RPMI7951 (cell line): ENCODE data around the gene IFT52.

- RAMPAGE, long total RNA: no peak
Observed at GRCh38 chr20:41158339-41158961, 21.1 kb downstream of the PLCG1 start.

- RAMPAGE, long total RNA: no peak
Observed at GRCh38 chr20:41166257-41166955, 29.1 kb downstream of the PLCG1 start.

GRCh38 chr20:41173607-41174344 lies 36.4 kb downstream of the PLCG1 start:
- RAMPAGE, long total RNA: no peak

DNA sequence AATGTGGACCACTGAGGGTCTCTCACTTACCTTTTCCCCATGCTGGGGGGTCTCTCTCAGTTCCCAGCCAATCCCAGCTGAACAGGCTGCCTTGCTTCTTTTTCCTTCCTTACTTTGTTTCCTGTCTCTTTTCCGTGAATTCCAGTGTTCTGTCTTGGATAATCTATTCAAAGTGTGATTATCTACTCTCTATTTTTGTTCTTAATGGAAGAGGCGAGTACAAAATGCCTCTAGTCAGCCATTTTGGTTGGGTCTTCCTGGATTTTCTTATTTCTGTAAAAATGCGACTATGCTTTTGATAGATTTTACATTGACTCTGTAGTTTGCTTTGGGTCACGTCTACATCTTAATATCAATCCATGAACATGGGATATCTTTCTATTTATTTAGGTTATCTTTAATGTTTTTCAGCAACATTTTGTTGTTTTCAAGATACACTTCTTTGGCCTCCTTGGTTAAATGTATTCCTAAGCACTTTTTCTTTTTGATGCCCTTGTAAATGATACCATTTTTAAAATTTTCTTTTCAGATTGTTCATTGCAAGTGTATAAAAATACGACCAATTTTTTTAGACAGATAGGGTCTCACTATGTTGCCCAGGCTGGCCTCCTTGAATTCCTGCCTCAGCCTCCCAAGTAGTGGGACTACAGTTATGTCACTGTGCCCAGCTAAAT lies 55.7 kb downstream of the PLCG1 start:
- RAMPAGE, long total RNA: no peak

GRCh38 chr20:41247926-41248641 lies 69.4 kb downstream of the ZHX3 start:
- RAMPAGE, long total RNA: no peak

- RAMPAGE, long total RNA: no peak
Observed at GRCh38 chr20:41303512-41304757, 13.6 kb downstream of the ZHX3 start.

- RAMPAGE, long total RNA: no peak
Observed at GRCh38 chr20:41315976-41316429, 1.5 kb downstream of the ZHX3 start.

- RAMPAGE, long total RNA: no peak
Observed at GRCh38 chr20:41621180-41621445, 2.9 kb upstream of the CHD6 start.

- RAMPAGE, long total RNA: no peak
Observed at GRCh38 chr20:42719606-42719945, 470.1 kb downstream of the PTPRT start.

DNA sequence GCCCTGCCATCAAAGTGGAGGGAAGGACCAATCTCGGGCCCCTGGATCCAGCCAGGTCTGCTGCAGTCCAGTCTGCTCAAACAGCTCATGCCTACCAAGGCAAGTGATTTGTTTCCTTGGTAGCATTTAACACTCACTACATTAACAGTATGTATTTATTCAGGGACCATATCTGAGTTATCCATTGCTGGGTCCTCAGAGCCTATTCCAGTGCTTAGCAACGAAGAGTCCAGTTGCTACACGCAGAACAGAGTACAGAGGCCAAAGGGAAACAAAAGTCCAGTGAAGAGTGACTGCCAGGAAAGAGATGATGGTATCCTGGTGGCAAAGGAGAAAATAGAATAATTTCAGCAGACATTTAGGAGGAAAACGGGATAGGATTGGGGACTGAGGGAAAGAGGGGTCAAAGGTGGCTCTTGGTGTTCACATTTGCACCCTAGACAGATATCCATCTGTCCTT lies 352.2 kb downstream of the PTPRT start:
- RAMPAGE, long total RNA: no peak

DNA sequence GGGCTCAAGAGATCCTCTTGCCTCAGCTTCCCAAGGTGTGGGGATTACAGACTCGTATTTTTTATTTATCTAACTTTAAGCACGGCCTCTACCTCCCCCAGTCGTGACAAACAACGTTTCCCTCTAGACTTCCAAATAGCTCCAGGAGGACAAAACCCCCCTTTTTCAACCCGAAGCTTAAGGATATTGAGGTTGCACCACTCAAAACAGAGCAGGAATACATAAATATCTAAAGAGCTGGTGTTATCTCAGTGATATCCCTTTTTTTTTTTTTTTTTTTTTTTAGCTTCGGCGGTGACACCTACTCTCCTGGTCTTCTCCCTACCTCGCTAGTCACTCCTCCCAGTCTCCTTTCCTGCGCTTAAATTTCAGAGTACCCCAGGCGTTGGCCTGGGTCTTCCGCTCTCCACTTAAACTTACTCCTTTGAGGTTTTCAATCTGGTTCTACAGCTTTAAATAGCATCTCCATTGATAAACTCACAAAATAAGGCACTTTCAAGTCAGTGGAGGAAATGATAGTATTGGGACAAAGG lies 1.0 kb upstream of the SRSF6 start:
- RAMPAGE, long total RNA: no peak

DNA sequence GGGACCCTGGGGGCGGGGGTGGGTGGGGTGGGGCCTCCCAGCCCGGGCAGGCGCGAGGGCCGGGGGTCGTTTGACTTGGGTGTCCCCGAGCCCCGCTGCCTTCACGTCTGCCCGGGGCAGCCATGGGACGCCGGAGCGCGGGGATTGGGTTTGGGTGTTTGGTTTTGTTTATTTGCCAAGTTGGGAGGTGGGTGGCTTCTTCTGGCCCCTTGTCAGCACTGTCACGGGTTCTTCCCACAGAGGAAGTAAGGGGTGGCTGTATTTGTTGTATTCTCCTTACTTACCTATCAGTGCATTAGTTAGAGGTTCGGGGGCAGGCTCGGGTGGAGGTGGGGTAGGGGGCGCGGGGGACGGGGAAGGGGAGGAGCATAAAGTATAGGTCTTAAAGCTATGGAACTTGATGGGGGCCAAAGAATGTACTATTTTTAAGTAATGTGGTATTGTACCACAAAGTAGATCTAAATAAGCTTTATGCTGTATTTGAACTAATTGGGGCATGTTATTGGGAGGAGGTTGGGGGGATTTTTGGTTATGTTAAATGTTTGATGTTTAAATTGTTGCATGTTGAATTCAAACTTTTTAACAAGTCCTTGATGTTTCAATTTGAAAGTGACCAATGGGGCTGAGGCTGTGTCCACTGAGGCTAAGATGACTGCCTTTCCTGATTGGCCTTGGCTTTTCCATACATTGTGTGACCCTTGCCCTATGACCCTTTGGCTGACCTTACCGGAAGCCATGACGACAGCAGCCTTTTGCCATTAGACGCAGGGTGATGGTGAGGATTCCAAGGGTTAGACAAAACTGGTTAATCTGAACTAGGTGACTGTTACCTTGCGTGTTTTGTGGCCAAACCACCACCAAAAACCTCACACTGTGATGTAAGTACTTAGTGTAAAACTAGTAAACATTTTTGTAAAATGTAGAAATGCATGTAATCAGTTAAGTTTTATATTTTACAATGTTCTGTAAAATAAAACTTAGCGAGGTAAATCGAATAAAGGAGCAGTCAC lies 1.2 kb downstream of the SRSF6 start:
- RAMPAGE, long total RNA: no peak

DNA sequence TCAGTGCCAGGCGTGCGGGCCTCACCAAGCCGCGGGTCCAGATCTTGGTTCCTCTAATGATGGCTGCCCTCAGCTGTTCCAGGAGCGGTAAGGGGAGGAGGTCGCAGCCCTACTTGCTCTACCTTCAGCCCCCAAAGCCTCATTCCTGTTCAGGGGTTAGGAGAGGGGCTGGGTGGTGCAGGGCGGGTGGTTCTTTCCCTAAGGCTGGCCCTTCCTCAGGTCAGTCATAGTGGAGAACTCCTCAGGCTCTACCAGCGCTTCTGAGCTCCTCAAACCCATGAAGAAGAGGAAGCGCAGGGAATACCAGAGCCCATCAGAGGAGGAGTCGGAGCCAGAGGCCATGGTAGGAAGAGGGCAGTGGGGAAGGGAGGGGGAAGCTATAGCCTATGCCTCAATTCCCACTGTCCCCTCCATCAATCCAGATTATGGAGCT lies 7.6 kb downstream of the L3MBTL1 start:
- RAMPAGE, long total RNA: no peak

- RAMPAGE, long total RNA: no peak
Observed at GRCh38 chr20:43590376-43591478, at the start of gene IFT52. Gene IFT52, plus strand, starts transcription at chr20:43590937.

DNA sequence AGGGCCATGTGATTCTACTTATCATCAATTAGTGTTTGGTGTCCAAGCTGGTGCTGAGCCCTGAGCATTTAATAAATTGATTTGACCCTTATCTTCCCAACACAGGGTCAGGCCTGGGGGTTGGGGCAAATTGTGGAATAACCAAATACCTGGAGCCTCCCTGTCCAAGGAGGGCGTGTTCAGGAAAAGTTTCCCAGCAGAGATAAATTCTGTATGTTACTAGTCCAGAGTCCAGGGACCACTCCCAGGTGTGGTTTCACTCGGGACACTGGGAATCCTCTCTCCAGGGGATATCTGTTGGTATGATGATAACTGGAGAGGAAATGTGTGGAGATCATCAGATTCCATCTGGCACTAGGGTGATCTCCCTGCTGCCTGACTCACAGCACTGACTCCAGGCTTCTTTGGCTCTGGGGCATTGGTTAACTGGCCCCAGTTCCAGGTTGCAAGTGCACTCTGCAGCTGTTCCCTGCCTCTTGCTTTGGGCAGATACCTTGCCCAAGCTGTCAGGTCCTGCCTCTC lies 3.8 kb upstream of the MYBL2 start:
- RAMPAGE, long total RNA: no peak

GRCh38 chr20:43710758-43711200 lies 16.0 kb downstream of the GTSF1L start:
- RAMPAGE, long total RNA: no peak

- RAMPAGE, long total RNA: no peak
Observed at GRCh38 chr20:43721792-43722612, 4.8 kb downstream of the GTSF1L start.

- RAMPAGE, long total RNA: no peak
Observed at GRCh38 chr20:43751067-43751822, 24.4 kb upstream of the GTSF1L start.

DNA sequence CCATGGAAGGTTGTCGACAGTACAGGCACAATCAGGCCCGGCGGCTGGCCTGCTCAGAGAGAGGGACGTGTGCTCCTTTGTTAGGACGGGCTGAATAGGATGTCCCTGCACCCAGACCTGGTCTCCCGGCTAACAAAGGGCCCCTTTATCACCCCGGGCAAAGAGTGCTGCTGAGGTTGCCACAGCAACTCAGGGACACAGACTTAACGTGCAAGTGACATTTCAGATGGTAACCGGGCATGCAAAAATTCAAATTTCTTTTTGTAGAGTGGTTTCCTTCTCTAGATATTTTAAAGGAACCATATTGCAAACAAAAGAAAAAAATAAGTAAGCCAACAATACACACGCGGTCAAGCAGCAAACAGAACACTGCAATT lies 10.4 kb upstream of the TOX2 start:
- RAMPAGE, long total RNA: no peak

DNA sequence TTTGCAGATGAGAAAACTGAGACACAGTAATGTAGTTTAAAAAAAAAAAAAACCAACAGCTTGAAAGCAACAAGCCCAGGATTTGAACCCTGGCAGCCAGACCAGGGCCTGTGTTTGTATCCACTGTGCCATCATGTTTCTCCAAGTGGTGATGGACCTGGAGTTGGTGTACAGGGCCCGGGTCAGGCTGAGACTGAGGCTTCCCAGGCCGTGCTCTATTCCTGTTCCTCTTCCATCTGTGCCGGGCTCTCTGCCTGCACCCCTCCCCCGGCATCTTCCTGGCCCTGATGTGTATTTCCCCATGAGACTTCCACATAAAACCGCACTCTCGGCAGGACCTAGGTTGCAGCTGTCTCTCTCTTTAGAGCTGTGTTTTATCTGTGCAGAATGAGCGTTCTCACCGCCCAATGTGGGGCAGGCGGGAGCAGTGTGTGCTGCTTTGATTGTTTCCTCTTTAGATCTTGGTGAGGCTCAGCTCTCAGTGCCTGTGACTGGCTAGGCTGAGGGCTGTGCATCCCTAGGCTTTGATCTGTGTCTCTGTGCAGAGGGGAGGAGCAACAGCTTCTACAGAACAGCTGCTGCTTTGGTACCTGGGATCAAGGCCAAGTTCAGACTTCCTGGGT lies 49.5 kb downstream of the TOX2 start:
- RAMPAGE, long total RNA: no peak